ENCODE results near the gene SLC22A23.

- PRO-cap, result no peak
- RRBS, result no CpG with 5 or more reads among the region's 7 CpGs
These were observed 57.5 kb downstream of the SLC22A23 start for GRCh38 chr6:3399290-3399855.

DNA sequence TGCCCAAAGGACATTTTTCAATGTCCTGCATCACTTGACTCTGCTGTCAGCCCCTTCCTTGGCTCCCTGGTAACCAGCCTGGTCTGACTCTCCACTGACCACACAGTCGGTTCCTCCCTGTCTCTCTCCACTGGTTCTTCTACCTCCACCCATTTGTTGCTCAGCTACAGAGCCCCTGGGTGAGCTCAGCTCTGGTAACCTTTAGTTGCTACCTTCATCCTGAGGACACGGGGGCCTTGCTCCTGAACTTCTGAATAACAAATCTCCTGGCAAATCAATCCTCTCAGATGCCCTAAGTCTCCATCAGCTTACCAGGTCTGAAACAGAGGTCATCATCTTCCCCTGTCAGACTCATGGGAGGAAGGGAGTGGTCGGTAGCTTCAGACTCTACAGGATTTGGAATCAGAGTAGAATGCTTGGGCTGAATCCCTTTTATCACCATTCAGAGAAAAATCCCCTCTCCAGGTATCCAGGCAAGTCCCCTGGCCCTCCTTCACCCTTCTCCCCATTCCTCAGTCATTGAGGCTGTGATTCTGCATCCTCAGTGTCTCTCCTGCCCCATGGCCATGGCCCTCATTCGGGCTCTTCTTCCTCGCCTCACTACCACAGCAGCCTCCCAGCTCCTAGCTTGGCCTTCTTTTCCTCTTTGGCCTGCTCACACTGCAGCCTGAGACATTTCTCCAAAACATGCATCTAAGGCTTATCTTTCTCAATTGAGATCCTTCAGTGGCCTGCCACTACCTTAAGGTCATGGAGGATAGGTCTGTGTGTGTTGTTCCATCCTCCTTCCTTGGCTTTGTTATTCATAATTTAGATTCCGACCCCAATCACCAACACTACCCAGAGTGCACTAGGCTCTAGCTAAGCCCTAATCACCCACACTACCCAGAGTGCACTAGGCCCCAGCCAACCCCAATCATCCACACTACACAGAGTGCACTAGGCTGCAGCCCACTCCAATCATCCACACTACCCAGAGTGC lies 55.0 kb downstream of the SLC22A23 start:
- PRO-cap, result no peak
- RRBS, result no CpG with 5 or more reads among the region's 6 CpGs

DNA sequence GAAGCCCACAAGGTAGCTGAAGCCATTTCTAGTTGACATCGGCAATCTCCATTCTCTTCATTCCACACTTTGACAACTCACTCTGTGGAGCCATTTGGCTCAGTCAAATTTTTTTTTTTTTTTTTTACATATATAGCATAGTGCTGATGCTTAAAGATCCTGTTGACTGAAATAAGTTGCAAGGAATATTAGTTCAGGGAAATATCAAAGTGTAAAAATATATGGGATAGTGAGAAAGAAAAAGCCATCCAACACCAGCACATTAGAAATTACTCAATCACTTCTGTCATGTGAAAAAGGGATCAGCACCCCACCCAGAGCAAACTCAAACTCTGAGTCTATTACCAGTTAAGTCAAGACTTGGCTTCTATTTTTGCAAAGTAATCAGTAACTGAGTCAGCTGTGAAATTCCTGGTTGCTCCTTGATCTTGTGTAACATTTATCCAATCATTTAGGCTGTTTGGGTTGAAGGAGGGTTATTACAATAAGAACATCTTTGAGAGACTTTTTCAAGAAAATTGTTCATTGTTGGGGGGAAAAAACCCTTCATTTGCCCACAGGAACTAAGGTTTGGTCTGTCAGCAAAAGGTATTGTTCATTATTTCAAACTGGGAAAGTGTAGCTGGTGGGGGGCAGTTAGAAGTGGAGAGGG lies 51.2 kb downstream of the SLC22A23 start:
- PRO-cap, result no peak
- RRBS, result no CpG with 5 or more reads among the region's 1 CpG

DNA sequence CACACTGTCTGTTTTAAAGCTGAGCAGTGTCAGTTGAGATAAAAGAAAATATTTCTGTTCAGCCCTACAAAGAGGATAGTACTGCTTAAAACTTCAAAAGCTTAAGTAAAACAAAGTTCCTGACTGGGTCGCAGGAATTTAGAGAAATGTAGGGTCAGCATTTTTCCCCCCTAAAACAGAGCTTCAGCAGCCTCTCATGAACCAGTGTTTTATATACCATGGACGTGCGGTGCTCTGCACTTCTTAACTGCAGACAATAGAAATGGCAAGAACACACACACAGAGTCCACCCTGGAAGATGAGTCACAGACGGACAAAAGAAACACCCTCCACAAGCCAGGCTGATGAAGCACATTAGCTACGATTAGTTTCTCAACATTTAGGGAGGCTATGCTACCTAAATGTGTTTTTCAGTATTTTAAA lies 34.8 kb downstream of the SLC22A23 start:
- PRO-cap, result no peak
- RRBS, result no CpG with 5 or more reads among the region's 5 CpGs

GRCh38 chr6:3456669-3457580 lies at the start of gene SLC22A23:
TSS of gene SLC22A23 (minus strand) at chr6:3457050.
- PRO-cap, result unidirectional peak, minus-strand start at chr6:3457078
- RRBS, result 2% methylated on average over 67 of the region's 129 CpGs

DNA sequence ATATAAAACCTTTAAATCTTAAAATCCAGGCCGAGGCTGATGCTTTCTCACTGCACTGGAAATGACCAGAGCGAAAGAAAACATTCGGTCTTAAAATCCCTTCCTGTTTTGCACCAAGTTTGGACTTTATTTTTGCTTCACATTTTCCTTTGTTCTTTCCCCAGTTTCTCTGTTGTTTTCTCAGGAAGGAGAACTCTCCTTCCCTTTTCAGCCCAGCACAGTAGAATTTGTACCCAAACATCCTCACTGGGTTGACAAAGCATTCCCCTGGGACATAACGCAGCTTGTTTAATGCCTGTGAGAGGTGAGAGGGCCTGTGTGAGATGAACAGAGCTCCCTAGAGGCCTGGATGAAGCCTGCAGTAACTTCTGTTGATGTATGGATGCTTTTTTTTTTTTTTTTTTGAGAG lies 104.8 kb upstream of the SLC22A23 start:
- PRO-cap, result no peak
- RRBS, result no CpG with 5 or more reads among the region's 4 CpGs

DNA sequence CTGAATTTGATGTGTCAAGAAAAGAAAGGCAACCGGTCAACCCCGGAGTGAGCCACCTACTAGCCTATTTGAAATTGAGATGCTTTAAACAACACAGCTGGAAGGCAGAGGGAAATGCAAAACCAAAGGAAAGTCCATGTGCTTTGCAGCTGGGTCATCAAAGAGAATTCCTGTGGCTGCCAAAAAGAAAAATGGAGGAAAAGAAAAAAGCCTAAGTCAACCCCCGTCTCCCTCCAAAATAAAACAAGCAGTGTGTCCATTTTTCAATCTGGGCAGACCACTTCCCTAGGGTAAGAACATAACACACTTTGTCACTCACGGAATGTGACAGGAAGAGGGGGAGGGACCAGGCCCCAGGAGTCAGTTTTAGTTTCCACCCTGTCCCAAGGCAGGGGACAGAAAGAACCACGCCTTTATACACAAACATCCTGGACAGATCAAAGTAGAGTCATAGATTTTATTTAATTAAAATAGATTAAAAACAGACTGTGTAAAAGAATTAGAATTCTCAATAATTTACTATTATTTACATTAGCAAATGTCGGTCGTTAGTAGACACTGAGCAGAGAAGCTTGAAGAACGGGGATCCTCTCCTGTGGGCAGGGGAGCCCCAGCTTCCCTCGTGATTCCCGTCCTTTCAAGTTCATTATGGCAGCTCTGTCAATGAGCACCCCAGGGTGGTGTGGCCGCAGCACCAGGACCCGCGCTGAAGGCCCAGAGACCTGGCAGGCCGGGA lies 29.2 kb downstream of the PXDC1 start:
- PRO-cap, result no peak
- RRBS, result no CpG with 5 or more reads among the region's 14 CpGs

DNA sequence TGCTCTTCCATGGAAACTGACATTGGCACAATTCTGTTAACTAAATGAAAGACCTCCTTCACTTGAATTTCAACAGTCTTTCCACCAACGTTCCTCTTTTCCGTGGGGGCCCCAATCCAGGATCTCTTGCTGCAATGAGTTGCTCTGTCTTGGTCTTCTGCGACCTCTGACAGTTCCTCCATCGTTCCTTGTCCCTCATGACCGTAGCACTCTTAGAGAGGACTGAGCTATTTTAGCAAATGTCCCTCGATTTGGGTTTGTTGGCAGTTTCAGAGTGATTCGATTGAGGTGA lies 20.0 kb downstream of the PXDC1 start:
- PRO-cap, result no peak
- RRBS, result no CpG with 5 or more reads among the region's 7 CpGs

GRCh38 chr6:3749939-3750895 lies 1.3 kb downstream of the PXDC1 start:
- PRO-cap, result unidirectional peak, plus-strand start at chr6:3750164; unidirectional peak, plus-strand start at chr6:3750216; bidirectional peak, plus-strand start at chr6:3750493, minus-strand start at chr6:3750474; bidirectional peak, plus-strand start at chr6:3750741, minus-strand start at chr6:3750594
- RRBS, result 1% methylated on average over 15 of the region's 60 CpGs

- PRO-cap, result no peak
- RRBS, result no CpG with 5 or more reads among the region's 11 CpGs
These were observed 1.3 kb upstream of the PXDC1 start for GRCh38 chr6:3752790-3753233.

GRCh38 chr6:3806286-3806661 lies 42.9 kb upstream of the FAM50B start:
- PRO-cap, result no peak
- RRBS, result no CpG with 5 or more reads among the region's 6 CpGs

- PRO-cap, result no peak
- RRBS, result no CpG with 5 or more reads among the region's 1 CpG
These were observed 11.5 kb upstream of the FAM50B start for GRCh38 chr6:3837604-3838061.

DNA sequence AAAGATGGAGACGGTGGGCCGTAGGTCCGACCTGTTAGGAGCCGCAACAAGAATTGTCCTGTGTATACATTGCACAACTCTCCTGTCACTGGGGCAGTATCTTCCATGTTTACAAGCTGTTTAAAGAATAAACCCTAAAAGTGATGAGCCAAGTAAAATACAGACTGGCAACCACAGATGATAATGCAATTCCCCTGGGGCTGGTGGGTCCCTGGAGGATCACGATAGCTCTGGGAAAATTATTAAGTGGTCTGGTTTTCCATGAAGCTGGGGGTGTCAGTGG lies 8.1 kb upstream of the FAM50B start:
- PRO-cap, result no peak
- RRBS, result no CpG with 5 or more reads among the region's 5 CpGs

DNA sequence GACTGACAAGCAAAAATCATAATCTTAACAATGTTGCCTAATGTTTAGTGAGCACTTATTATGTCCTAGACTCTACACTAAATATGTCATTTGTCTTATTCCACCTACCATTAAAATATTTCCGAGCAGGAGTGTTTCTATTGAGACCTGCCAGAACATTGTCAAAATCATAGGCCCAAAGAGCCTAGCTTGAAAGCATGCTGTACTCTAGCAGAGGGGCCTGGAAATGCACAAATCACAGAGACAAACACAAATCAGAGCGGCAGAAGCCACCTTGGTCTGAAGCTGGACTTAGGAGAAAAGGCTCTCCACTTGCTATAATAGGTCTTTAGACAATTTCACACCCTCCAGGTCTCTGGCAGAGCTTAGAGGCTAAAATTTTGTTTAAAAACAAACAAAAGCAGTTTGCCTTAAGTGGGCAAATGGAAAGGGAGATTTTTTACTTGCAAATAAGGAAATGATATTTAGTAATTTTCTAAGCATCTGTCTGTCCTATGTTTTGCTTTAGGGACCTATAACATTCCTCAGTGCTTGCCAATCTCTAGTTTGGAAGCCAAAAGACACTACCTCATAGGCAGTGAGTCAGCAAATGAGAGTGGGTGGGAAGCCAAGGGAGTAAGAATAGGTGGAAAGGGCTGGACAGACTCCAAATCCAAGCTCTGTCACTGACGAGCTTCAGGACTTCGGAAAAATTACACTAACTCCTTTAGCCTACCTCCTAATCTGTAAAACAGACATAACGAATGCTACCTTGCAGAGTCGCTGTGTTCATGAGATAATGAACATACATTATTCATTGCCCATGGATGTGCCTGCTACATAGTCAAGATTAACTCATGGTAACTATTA lies 63.7 kb downstream of the FAM50B start:
- PRO-cap, result no peak
- RRBS, result no CpG with 5 or more reads among the region's 6 CpGs

- PRO-cap, result bidirectional peak, plus-strand start at chr6:4017966, minus-strand start at chr6:4017913
- RRBS, result no CpG with 5 or more reads among the region's 6 CpGs
These were observed 3.4 kb upstream of the PRPF4B start for GRCh38 chr6:4017668-4018114.

DNA sequence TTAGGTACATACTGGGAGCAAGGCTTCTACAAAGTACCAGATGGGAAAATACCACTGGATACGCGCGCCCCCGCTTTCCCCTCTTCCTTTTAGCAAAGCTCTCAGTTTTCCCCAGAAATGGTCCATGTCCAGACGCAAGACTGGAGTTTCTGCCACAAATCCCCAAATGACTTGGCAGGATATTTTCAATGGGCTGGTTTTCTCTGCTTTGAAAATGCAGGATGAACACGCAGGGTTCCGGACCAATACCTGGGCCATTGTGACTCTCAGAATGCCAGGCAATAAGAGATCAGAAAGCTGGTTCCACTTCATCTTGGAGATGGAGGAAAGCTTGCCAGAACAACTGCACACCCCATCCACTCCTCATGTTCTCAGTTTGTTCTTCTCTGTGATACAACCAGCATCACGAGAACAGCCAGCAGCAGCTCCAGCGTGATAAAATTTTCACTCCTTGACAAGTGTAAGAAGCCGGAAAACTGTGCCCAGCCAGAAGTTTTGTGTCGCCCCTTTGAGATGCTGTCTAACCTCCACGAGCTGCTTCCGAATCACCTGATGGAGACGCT lies 8.3 kb upstream of the FAM217A start:
- PRO-cap, result no peak
- RRBS, result 100% methylated on average over 1 of the region's 14 CpGs

DNA sequence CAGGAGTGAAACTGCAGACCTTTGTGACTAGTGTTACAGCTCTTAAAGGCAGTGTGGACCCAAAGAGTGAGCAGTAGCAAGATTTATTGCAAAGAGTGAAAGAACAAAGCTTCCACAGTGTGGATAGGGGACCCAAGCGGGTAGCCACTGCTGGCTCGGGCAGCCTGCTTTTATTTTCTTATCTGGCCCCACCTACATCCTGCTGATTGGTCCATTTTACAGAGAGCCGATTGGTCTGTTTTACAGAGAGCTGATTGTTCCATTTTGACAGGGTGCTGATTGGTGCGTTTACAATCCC lies 55.3 kb upstream of the ECI2 start:
- PRO-cap, result no peak
- RRBS, result no CpG with 5 or more reads among the region's 4 CpGs

DNA sequence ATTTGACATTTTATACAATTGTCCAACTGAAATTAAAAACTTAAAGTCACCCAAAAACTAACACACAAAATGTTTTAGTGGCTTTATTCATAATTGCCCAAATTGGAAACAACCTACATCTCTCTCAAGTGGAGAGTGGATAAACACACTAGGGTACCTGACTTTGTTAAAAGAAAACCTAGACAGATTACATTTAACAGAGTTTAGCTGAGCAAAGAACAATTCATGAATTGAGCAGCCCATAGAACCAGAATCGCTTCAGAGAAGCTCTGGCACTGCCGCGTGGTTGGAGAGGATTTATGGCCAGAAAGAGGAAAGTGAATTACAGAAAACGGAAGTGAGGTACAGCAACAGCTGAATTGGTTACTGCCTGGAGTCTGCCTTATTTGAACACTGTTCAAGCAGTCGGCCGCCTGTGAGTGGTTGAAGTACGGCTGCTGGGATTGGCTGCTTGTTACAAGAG lies 253.9 kb upstream of the CDYL start:
- PRO-cap, result no peak
- RRBS, result no CpG with 5 or more reads among the region's 7 CpGs

DNA sequence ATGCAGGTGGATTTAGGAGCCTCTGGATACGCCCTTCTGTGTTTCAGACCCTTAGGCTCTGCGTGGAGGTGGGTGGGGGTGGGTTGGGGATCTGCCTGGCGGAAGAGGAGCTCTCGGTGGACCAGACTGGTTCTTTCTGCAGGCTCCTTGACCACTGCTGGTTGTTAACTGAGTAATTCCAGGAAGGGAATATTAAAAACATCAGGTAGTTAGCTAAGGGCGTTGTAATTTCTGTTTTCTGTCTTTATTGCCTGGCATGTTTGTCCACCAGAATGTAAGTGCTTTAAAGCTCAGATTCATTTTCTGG lies 5.7 kb downstream of the CDYL start:
- PRO-cap, result no peak
- RRBS, result no CpG with 5 or more reads among the region's 5 CpGs

DNA sequence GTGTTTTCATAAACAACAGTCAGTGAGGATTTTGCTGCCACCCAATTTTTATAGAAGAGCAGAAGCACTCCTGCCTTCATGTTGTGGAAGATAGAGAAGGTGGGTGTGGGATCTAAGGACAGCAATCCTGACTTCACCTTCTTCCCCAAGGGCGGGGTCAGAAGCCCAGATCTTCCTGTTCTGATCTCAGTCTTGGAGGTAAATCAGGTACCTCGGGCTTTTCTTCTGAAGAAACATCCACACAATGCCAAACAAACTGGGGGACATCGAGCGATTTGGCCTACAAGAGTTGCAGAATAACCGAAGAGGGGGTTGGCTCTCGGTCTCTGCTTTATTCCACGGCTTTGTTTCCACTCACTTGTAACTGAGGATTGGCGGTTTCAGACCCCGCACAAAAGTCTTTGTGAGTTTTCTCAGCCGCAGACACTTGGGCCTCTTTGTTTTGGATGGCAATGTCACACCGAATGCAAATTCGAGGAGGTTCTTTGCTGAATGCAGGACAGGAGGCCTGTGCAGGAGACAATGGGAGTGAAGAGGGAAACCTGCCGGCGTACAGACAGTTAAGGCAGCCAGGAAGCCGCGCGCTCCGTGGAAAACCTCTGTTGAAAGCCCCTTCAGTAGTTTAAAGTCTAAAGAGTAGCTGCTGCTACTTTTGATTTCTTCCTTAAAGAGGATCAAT lies 21.8 kb upstream of the RPP40 start:
- PRO-cap, result no peak
- RRBS, result no CpG with 5 or more reads among the region's 18 CpGs